M059J (cell line): Measurements from ENCODE around the gene PRR16.

DNA sequence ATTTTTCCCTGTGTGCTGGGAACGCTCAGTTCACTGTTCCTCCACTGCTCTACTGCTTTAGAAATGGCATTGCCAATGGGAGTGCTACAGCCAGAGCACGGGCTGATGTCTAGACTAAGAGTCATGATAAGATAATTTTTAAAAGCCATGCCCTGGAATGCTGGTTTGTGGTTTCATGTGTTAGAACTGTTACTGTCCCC, 119.6 kb downstream of the SEMA6A start:
- RAMPAGE, long total RNA = no peak

- RAMPAGE, long total RNA = no peak
These were observed 88.0 kb downstream of the SEMA6A start for GRCh38 chr5:116486569-116487001.

- RAMPAGE, long total RNA = no peak
These were observed 2.8 kb downstream of the SEMA6A start for GRCh38 chr5:116571741-116572294.

DNA sequence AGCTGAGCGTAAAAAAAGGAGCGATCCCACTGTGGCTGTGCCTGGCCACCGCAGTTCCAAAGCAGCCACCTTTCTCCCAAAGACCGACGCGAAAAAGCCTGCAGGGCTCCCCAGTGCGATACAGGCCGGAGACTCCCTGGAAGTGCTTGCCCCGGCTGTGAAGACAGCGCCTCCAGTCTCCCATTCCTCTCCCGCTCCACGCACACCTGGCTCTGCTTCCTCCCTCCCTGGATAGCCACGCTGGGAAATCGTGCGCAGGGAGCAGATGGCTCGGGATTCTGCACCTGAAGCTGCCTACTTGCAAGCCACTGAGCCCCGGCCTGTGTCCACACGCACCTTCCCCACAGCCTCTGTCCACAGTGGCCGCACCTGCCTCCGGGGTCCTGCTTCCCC, 2.3 kb downstream of the SEMA6A start:
- RAMPAGE, long total RNA = no peak

- RAMPAGE, long total RNA = no peak
These were observed 1.3 kb downstream of the SEMA6A start for GRCh38 chr5:116573416-116573592.

DNA sequence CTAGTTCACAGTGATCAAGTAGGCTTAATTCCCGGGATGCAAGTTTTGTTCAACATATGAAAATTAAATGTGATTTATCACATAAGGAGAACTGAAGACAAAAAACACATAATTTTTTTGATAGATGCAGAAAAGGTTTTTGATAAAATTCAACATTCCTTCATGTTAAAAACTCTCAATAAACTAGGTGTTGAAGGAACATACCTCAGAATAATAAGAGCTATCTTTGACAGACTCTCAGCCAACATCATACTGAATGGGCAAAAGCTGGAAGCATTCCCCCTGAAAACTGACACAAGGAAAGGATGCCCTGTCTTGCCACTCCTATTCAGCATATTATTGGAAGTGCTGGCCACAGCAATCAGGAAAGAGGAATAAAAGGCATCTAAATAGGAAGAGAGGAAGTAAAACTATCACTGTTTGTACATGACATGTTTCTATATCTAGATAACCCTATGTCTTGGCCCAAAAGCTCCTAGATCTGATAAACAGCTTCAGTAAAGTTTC, 70.1 kb downstream of the DMXL1 start:
- RAMPAGE, long total RNA = no peak

DNA sequence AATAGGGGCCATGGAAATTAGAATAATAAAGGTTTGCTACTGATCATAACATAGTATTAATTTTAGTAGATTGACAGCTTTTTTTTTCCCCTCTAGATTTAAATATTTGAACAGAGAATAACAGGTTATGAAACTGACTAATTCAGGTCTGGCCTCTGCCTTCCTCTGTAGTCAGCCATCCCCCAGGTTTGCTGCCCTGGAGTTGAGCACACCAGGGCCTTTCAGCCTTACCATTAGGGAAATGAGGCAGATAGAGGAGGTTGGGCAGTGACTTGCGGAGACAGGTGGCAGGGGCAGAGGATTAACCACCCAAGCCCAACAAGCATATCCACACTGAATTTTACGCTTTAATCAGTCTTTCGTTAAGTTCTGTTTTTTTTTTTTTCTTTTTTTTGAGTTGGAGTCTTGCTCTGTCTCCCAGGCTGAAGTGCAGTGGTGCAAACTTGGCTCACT, 80.1 kb upstream of the TNFAIP8 start:
- RAMPAGE, long total RNA = no peak

GRCh38 chr5:119321242-119322028, 34.4 kb upstream of the TNFAIP8 start:
- RAMPAGE, long total RNA = no peak

DNA sequence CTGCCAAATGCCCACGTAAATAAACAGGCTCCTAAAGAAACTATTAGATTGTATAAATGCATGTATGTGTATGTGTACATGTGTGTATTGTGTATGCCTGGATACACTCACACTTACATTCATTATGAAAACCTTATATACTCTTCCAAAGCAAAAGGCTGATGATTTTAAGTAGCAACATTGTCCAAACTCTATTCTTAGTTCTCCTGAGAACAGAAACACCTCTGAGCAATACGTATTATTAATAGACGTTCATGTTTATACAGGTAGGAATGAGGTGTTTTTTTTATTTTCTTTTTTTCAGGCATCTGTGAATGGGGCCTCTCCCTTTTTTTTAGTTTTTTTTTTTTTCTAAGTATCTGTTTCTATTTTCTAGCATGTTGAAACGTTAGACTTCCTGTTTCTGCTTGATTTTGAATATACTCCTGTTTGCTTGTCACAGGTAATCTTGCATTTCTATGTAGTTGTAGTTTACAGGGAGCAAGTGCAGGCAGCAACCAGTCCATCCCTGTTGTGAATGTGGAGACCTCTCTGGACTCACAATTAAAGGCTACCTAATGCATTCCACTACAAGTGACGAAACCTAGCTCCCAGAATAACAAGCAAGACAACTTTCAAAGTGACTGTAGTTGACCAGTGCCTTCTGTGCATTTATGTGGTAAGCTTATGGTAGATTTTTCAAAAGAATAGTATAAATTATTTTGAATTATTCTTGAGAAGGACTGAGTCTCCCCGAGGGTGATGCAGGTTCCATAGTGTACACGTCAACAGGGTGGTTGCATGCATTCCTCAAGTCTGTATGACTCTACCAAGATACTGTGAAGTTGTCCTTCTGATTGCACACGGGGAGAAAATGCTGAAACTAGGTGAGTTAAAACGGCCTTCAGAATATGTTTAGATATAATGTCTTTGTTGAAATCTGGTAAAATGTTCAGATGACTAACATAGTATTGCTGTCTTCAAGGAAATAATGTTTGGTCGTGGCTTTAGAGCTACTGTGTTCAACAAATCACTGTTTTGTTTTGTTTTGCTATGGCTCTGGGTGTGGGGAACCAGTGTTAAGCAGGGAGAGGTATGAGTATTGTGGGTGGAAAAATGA, 22.7 kb upstream of the TNFAIP8 start:
- RAMPAGE, long total RNA = no peak

- RAMPAGE, long total RNA = no peak
These were observed 16.9 kb upstream of the HSD17B4 start for GRCh38 chr5:119435420-119435831.

- RAMPAGE, long total RNA = no peak
These were observed 59.1 kb downstream of the HSD17B4 start for GRCh38 chr5:119511328-119511877.

DNA sequence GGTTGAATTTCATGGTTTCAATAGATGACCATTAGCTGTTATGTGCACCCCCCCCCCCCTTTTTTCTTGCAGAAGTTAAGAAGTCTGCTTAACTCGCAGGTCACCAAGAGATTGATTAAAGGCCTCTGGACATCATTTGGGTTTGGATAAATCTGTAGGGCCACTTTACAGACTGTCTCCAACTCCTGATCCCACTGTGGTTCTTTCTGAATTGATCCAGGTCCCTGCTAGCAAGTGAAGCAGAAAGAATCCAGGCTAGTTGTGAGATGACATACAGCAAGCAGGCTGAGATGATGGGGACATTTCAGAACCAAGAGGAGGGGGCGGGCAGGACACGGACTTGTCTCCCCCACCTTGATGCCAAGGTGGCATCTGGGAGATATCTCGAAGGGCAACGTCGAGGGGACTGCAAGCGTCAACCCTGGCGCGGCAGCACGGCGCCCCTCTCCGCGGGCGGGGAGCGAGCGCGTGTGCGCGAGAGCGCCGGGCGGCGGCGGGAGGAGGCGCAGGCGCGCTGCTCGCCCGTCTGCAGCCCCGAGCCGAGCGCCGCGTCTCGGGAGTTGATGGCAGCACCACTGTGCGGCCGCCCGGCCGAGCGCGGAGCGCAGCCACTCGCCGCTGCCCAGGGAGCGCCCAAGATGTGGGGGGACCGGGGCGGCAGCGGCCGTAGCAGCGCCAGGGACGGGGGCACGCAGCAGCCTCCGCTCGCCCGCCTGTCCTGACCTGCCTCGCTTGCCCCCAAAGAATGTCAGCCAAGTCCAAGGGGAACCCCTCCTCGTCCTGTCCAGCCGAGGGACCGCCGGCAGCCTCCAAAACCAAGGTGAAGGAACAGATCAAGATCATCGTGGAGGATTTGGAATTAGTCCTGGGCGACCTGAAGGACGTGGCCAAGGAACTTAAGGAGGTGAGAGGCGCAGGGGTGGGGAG, at the start of gene PRR16:
Gene PRR16, plus strand, starts transcription at position 559 of the 927 bp plus-strand sequence.
- RAMPAGE, long total RNA = no peak

DNA sequence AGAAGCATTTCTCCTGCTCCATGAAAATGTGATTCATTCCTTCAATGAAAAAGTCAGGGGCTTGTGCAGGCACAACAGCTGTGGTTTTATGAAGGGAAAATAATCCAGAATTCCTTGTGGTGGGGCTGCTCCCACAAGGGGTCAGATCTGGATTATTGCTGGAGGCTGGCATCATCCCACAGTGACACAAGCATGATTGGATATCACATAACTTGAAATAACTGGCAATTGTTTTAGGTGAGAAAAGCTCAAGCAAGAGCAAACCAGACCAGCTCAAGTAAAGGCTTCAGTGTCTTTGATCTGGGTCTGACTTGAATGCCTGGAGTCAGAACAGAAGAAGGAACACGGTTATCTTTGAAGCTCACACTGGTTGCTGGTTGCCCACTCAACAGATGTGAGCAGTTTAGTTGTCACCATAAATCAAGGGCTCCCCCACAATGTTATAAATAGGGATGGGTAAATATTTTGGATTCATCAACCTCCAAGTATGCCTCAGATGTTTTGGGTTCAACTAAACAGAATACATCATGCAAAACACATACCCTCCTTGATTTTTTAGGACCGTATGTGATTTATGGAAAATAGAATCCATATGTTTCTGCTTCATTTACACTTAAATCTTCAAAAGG, 3.1 kb upstream of the ZNF474 start:
- RAMPAGE, long total RNA = no peak

DNA sequence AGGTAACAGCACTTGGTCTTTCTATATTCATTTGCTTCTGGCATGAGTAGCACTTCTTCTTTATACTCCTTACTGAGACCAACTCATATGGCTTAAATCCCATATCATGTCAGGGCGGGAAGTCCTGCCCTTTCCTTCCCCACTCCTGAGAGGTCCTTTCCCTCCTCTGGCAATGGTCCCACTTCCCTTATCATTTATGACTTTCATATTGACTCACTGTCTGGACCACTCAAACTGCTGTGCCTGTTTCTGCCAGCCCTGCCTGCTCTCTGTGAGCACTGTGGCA, 27.4 kb downstream of the ENSG00000250803 start:
- RAMPAGE, long total RNA = no peak

GRCh38 chr5:122493569-122493816, 181.5 kb downstream of the SNCAIP start:
- RAMPAGE, long total RNA = no peak

DNA sequence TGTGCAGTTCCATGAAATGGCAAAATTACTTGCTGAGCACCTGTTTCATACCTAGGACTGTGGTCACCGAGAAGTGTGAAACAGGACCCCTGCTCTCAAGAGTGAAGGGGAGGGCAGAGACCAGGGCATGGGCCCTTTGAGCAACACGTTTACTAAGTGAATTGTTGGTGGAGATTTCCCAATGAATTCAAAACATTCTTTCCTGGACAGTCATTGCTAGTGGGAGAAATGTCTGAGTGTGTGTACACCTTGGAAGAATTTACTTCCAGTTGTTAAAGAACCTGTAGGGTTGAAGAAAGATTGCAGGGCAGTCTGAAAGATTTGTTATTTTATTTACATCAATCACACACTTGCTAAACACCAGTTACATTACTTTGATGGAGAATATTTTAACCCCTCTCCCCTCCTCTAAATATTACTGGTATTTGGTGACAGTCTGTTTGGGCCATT, 819 bp downstream of the SNX24 start:
- RAMPAGE, long total RNA = no peak

GRCh38 chr5:123098671-123099910, 10.1 kb downstream of the PRDM6 start:
- RAMPAGE, long total RNA = no peak

GRCh38 chr5:124677263-124677477, 69.3 kb downstream of the ZNF608 start:
- RAMPAGE, long total RNA = no peak

DNA sequence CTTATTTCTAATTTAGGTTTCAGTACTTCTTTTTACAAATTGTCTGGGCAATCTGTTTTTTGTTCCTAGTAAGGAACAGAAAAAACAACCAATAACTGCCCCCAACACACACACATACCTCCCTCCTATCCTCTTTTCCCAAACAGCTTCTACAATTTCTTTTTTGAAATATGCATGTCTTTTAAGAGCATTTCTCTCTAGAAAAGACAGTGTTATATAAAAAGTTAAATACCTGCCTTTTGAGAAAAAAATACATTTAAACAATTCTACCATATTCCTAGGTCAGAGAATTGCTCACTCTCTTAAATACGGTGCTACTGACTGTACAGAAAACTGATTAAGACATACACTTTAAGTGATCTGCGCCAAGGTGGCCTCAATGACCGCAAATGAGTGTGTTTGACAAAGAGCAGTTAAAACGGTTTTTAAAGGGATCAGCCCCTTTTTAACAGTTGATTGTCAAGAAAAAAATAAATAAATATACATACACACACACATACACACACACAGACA, 709 bp downstream of the ZNF608 start:
- RAMPAGE, long total RNA = no peak

DNA sequence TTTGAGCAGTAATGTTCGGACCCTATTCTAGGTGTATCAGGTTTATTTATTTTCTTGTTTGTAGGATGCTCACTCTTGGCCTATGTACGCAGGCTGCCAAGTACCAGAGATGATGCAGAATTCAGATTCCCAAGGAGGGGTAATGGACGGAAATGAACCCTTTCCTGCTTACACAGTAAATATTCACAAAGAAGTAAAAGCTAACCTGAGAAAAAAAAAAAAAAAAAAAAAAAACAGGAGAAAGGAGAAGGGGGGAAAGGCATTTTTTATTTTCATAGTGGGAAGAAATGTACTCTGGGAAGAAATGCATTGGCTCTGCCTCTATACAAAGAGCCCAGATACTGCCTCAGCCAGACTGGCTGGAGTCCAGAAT, 124.7 kb upstream of the ZNF608 start:
- RAMPAGE, long total RNA = no peak